ENCODE results near the genes SMR3A, MOB1B, NPFFR2, ANKRD17 and RASSF6.

GRCh38 chr4:69058479-69059082 is 37.7 kb upstream of the UGT2B7 start:
- RRBS, 2 experiments = no CpG with 5 or more reads among the region's 5 CpGs
CAGE:
- cytosol, long polyA minus RNA = no peak
- cytosol, long polyA plus RNA = no peak
- long polyA plus RNA = no peak
- nucleus, long polyA minus RNA = no peak
- nucleus, long polyA plus RNA = no peak

GRCh38 chr4:69330306-69330905 is 50.1 kb downstream of the UGT2B28 start:
- RRBS, 2 experiments = no CpG with 5 or more reads among the region's 4 CpGs
CAGE:
- cytosol, long polyA minus RNA = no peak
- cytosol, long polyA plus RNA = no peak
- long polyA plus RNA = no peak
- nucleus, long polyA minus RNA = no peak
- nucleus, long polyA plus RNA = no peak

- RRBS, 2 experiments = no CpG with 5 or more reads among the region's 5 CpGs
CAGE:
- cytosol, long polyA minus RNA = no peak
- cytosol, long polyA plus RNA = no peak
- long polyA plus RNA = no peak
- nucleus, long polyA minus RNA = no peak
- nucleus, long polyA plus RNA = no peak
Measured at GRCh38 chr4:69754956-69755658, 5.3 kb downstream of the SULT1B1 start.

DNA sequence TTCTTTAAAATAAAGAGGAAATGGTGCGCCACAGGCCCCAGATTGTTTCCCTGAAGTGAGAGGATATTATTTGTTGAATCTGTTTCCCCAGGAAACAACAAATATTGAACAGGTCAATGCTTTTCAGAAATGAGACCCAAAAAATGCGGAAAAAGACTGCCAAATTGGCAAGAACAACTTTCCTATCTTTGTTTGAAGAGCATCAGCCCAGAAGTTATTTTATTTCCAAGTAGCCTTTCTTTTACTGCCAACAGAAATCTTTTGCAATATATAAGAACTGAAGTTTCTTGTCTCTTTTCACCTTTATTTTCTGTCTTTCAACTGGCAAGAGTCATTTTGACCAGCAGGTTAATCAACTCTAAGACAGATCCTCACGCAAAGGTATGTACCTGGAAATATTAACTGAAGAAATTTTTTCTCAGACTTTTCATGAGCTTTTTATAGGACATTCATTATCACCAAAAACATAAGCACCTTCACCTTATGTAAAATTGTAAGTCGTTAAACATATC is at the start of gene SMR3A:
TSS of gene SMR3A (plus strand) at position 299 of the 512 bp plus-strand sequence.
- RRBS, 2 experiments = no CpG with 5 or more reads among the region's 4 CpGs
CAGE:
- cytosol, long polyA minus RNA = no peak
- cytosol, long polyA plus RNA = no peak
- long polyA plus RNA = no peak
- nucleus, long polyA minus RNA = no peak
- nucleus, long polyA plus RNA = no peak

GRCh38 chr4:70901790-70902992 is at the start of gene MOB1B:
Gene MOB1B (plus strand): TSS chr4:70902369.
- RRBS, 2 experiments = 2 to 3% methylated on average over 31 to 34 of the region's 94 CpGs
CAGE:
- cytosol, long polyA minus RNA = start-site peak on the plus strand at chr4:70902368-70902373, 154 reads
- cytosol, long polyA plus RNA = no peak
- long polyA plus RNA = no peak
- nucleus, long polyA minus RNA = no peak
- nucleus, long polyA plus RNA = no peak

DNA sequence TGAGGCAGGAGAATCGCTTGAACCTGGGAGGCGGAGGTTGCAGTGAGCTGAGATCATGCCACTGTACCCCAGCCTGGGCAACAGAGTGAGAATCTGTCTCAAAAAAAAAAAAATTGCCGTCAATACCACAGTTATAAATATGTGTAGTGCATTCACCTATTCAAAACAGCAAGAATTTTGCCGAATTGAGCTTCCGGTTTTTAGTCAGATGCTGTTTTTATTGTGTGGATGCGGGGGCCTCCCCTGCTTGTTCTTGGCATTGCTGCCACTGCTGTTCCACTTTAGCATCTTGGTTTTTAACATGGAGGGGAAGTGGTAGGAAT is 25.2 kb downstream of the MOB1B start:
- RRBS, 2 experiments = no CpG with 5 or more reads among the region's 6 CpGs
CAGE:
- cytosol, long polyA minus RNA = no peak
- cytosol, long polyA plus RNA = no peak
- long polyA plus RNA = no peak
- nucleus, long polyA minus RNA = no peak
- nucleus, long polyA plus RNA = no peak

GRCh38 chr4:71229390-71229990 is 42.4 kb downstream of the SLC4A4 start:
- RRBS, 2 experiments = no CpG with 5 or more reads among the region's 9 CpGs
CAGE:
- cytosol, long polyA minus RNA = no peak
- cytosol, long polyA plus RNA = no peak
- long polyA plus RNA = no peak
- nucleus, long polyA minus RNA = no peak
- nucleus, long polyA plus RNA = no peak

DNA sequence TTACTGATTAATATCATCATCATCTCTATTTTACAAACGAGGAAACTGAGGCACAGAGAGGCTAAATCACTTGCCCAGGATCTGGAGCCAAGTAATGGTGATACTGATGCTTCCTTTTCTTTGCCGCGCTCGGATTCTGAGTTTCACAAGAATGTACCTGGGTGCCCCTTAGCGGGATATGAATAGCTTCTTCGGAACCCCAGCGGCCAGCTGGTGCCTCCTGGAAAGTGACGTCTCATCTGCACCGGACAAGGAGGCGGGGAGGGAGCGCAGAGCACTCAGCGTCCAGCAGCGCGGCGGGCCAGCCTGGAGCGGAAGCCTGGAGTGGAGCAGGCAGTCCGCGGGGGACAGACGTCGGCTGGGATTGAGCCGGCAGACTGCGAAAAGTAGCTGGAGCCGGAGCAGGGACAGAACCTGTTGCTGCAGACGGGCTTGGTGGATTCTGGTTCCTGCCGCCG is at the start of gene NPFFR2:
TSS of gene NPFFR2 (plus strand) at position 277 of the 458 bp plus-strand sequence.
- RRBS, 2 experiments = 8 to 19% methylated on average over 4 to 7 of the region's 26 CpGs
CAGE:
- cytosol, long polyA minus RNA = no peak
- cytosol, long polyA plus RNA = no peak
- long polyA plus RNA = no peak
- nucleus, long polyA minus RNA = no peak
- nucleus, long polyA plus RNA = no peak

DNA sequence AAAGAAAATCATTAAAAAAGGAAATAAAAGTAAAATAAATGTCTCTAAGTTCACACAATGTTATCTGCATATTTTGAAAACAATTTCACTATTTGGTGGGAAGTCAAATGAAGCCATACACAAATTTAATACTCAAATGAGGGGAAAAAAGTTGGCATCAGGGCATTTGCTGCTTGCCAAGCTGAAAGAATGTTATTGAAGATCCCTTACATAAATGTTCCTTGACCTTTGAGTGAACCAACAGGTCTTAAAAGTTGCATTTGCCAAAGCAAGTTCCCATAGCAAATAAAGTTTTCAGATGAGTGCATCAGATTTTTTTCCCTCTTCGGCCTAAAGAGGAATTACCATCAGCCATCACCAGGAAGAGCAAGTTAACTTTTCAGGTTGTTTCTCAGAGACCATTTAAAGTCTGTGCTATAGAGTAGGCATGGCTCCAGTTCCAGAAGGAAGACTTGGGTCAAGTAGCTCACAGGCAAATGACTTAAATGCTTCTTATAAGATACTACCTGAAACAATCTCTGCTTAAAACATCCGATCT is 115.9 kb downstream of the COX18 start:
- RRBS, 2 experiments = no CpG with 5 or more reads among the region's 2 CpGs
CAGE:
- cytosol, long polyA minus RNA = no peak
- cytosol, long polyA plus RNA = no peak
- long polyA plus RNA = no peak
- nucleus, long polyA minus RNA = no peak
- nucleus, long polyA plus RNA = no peak

DNA sequence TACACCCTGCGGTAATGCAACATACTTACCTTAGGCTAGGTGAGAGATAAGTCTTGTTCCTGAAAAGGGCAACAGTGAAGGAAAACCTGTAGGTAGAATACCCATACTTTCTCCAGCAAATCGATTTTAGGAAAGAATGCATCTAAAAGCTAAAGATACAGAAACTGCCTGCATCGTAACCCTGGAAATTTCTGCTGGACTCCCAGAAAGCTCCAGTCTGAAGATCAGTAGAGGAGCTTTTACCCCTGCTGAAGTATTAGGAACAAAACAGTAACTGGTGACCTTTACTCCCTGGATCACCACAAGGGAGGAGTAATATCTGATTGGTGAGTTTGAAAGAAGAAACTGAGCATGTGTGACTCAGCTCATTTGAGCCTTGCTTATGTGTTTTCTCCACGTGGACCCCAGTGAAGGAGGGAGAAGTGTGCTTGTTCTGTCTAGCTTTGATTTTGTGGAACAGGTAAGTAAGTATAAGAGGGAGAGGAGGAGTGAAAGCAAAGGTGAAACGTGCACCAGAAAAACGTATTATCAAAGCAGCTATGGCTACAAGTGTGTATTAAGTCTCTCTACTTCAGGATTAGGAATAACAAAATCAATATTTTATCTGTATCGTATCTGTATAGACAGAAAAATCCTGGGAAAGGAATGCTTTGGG is 34.6 kb upstream of the COX18 start:
- RRBS, 2 experiments = no CpG with 5 or more reads among the region's 7 CpGs
CAGE:
- cytosol, long polyA minus RNA = no peak
- cytosol, long polyA plus RNA = start-site peak on the plus strand centred at position 392 of the sequence, 48 bp wide, 18 and 32 reads in 2 replicates
- long polyA plus RNA = no peak
- nucleus, long polyA minus RNA = no peak
- nucleus, long polyA plus RNA = start-site peak on the plus strand centred at position 397 of the sequence, 52 bp wide, 21 and 19 reads in 2 replicates

DNA sequence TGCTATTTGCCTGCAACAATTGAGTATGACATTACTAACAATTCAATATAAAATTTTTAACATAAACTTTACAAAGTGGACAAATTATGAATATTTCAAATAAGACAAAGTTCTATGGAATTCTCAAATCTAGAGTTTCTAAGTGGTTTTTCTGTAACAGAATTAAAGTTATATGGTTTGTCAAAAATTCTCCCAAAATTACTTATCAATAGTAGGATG is 72.1 kb downstream of the ANKRD17 start:
CAGE:
- cytosol, long polyA minus RNA = no peak
- cytosol, long polyA plus RNA = no peak
- long polyA plus RNA = no peak
- nucleus, long polyA minus RNA = no peak
- nucleus, long polyA plus RNA = no peak

DNA sequence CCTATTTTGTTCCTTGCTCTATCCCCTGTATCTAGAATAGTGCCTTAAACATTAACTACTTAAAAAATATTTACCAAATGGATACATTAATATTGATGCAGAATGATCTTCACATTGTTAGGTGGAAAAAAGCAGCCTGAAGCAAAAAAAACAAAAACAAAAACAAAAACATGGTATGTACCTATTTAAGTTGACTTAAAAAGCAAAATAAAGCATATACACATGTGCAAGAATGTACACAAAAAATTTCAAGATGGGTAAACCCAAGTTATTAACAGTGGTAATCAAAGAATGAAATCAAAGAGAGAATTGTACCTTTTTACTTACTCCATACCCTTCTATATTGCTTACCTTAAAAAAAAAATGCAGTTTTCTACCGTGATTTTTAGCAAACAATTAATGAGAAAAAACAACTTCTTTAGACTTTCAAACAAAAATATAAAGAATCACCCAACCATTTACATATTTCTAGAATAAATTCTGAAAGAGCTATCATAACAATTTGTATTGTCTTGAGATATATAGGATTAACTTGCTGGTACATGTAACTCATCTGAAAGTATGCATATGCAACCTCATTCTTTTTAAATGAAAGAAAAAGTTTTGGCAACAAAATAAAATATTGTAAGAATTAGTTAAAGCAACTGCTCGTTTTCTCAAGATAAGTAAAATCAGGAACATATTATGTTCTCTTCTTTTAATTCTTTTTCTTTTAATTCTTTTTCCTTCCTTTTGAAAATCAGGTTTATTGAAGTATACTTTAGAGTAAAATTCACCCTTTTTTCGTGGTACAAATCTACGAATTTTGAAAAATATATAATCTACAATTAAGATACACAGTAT is 66.2 kb downstream of the ANKRD17 start:
- RRBS, 2 experiments = no CpG with 5 or more reads among the region's 4 CpGs
CAGE:
- cytosol, long polyA minus RNA = no peak
- cytosol, long polyA plus RNA = no peak
- long polyA plus RNA = no peak
- nucleus, long polyA minus RNA = start-site peak on the minus strand centred at position 554 of the sequence, 42 bp wide, 12 reads
- nucleus, long polyA plus RNA = no peak

GRCh38 chr4:73200598-73201146 is 57.9 kb downstream of the ANKRD17 start:
- RRBS, 2 experiments = no CpG with 5 or more reads among the region's 1 CpG
CAGE:
- cytosol, long polyA minus RNA = no peak
- cytosol, long polyA plus RNA = no peak
- long polyA plus RNA = no peak
- nucleus, long polyA minus RNA = no peak
- nucleus, long polyA plus RNA = no peak

GRCh38 chr4:73257879-73258870 is at the start of gene ANKRD17:
Gene ANKRD17 (minus strand): TSS chr4:73258798.
- RRBS, 2 experiments = under 1 to 7% methylated on average over 6 of the region's 87 CpGs
CAGE:
- cytosol, long polyA minus RNA = start-site peak on the minus strand at chr4:73257918-73258035, 16 reads
- cytosol, long polyA plus RNA = start-site peak on the minus strand at chr4:73258532-73258804, 49 and 76 reads in 2 replicates
- long polyA plus RNA = start-site peak on the minus strand at chr4:73258285-73258295, 22 and 21 reads in 2 replicates; start-site peak on the minus strand at chr4:73258507-73258686, 29 and 20 reads in 2 replicates
- nucleus, long polyA minus RNA = start-site peak on the minus strand at chr4:73257899-73258041, 53 reads; start-site peak on the minus strand at chr4:73258204-73258223, 22 reads
- nucleus, long polyA plus RNA = start-site peak on the minus strand at chr4:73257900-73257971, 27 and 22 reads in 2 replicates; start-site peak on the minus strand at chr4:73258285-73258299, 19 and 20 reads in 2 replicates; start-site peak on the minus strand at chr4:73258794-73258849, 99 and 148 reads in 2 replicates

GRCh38 chr4:73341435-73342005 is 62.6 kb upstream of the ALB start:
- RRBS, 2 experiments = no CpG with 5 or more reads among the region's 4 CpGs
CAGE:
- cytosol, long polyA minus RNA = no peak
- cytosol, long polyA plus RNA = start-site peak on the plus strand at chr4:73341612-73341658, 22 and 11 reads in 2 replicates
- long polyA plus RNA = start-site peak on the plus strand at chr4:73341612-73341658, 10 and 7 reads in 2 replicates
- nucleus, long polyA minus RNA = no peak
- nucleus, long polyA plus RNA = no peak

DNA sequence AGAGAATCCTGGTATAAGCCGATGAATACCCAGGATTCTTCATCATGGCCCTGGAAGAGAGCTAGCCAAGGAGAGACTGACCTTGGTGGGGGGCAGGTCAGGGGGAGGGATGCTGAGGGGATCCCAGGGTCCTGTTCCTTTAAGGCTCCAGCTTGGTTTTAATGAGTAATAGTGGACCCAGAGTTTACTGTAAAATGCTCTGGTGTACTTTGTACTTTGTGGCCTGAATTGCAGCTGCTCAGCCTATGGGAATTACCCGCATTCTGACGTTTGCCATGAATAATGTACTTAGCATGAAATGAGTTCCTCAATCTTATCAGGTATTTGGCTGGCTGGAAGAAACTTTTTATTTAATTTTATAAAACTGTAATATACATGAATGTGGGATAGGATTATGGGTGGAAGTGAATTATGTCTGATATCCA is 16.8 kb downstream of the RASSF6 start:
- RRBS, 2 experiments = no CpG with 5 or more reads among the region's 3 CpGs
CAGE:
- cytosol, long polyA minus RNA = no peak
- cytosol, long polyA plus RNA = no peak
- long polyA plus RNA = no peak
- nucleus, long polyA minus RNA = no peak
- nucleus, long polyA plus RNA = no peak

- RRBS, 2 experiments = 99% methylated on average over 1 of the region's 6 CpGs; no CpG with 5 or more reads in 1 of the 2 experiments
CAGE:
- cytosol, long polyA minus RNA = no peak
- cytosol, long polyA plus RNA = no peak
- long polyA plus RNA = no peak
- nucleus, long polyA minus RNA = no peak
- nucleus, long polyA plus RNA = no peak
Measured at GRCh38 chr4:73606179-73606906, 13.9 kb downstream of the RASSF6 start.

DNA sequence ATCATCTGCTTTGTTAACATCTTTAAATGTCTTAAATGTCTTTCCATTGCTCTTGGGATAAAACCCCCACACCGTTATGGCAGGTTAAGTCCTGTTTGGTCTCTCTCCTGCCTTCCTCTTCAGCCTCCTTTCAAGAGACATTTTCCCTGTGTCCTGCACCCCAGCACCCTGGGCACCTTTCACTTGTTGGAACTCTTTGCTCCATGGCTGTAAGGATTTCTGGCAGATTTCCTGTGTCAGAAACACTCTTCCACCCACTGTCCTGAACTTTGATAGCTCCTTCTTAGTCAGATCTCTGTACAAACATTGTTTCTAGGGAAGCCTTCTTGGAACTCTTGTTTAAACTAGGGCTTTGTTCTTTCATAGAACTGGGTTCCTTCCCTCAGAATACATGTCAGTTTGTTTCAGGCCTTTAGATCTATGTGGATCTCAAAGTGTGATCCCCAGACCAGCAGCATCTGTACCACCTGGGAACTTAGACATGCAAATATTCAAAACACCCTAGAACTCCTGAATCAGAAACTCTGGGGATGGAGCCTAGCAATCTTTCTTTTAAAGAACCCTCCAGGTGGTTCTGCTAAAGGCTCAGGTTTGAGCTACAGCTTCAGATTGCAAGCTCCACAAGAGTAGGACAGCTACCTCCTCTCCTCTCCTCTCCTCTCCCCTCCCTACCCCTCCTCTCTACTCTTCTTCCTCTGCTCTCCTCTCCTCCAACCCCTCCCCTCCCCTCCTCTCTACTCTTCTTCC is 12.9 kb downstream of the RASSF6 start:
- RRBS, 2 experiments = no CpG with 5 or more reads among the region's 1 CpG
CAGE:
- cytosol, long polyA minus RNA = no peak
- cytosol, long polyA plus RNA = no peak
- long polyA plus RNA = no peak
- nucleus, long polyA minus RNA = no peak
- nucleus, long polyA plus RNA = no peak

DNA sequence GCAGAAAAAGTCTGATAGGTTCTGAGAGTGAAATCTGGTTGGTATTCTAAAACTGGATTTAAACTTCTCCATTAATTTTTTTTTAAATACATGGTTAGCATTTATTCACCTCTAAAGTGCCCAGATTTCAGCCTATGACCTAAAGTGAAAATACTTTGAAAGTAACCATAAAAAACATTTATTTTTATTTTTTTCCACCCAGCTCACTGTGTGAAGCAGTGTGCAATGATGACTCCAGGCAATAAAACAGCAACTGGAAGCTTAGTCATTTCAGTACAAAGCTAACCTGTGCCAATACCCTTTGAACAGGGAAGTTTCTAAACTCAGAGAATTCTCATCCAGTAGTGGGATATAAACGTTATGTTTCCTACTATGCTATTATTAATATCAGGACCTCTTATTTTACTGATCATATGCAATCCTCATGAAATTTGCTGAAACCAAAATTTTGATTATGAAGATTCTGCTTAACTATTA is 11.1 kb downstream of the RASSF6 start:
- RRBS, 2 experiments = no CpG with 5 or more reads among the region's 1 CpG
CAGE:
- cytosol, long polyA minus RNA = no peak
- cytosol, long polyA plus RNA = no peak
- long polyA plus RNA = no peak
- nucleus, long polyA minus RNA = no peak
- nucleus, long polyA plus RNA = no peak

DNA sequence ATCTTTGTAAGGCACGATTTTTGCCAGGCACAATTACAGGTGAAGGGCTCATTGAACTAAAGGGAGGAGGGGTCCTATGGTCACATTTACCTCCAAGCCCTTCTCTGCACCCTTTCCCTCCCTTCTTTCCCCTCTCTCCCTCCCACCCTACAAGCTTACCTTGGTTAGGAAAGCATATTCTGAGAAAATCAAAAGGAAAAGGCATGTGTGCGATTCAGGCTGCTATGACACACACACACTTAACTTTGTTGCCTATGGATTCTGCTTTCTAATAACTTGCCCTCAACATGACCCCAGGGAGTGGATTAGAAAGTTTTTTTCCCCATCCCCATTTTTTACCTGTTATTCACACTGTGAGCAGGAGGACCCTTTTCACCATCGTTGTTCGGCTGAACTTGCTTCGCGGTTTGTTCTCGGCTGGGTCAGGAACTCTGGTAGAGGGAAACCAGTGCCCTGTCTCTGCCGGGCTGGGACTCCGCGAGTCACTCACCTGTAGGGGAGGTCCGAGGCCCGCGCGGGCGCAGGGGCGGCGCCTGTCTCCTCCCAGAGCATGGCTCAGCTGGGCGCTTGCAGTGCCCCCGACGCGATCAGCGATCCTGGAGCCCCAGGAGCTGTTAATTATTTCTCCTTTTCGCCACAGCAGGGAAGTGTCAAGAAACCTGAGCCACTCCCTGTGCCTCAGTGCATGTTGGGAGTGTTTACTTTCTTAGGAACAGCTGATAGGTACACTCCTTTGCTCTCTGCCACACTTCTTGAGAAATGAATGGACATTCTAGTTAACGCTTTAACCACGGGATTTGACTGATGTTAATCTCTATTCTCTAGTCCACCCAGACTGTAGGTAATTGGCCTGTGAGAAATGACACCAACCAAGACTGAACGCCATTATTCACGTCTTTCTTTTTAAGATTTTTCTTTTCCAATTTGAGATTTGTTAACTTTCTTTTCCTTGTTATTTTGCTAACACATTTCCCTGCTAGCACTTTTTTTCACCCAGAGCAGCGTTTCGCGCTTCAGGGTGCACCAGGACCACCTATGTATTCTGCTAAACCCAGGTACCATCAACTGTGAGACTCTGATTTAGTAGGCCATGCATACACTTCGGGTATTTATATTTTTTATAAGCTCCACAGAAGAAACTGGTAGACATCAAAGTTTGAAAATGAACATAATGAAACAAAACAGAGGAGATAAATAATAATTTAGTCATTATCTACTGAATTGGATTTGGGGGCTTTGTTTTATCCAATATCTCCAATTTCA is at the start of gene RASSF6:
TSS of gene RASSF6 (minus strand) at position 488 of the 1,263 bp plus-strand sequence.
- RRBS, 2 experiments = no CpG with 5 or more reads among the region's 31 CpGs
CAGE:
- cytosol, long polyA minus RNA = no peak
- cytosol, long polyA plus RNA = no peak
- long polyA plus RNA = no peak
- nucleus, long polyA minus RNA = no peak
- nucleus, long polyA plus RNA = no peak